ENCODE measurements around the genes ELAPOR2, STEAP1 and FAM237B.

GRCh38 chr7:82263951-82264204 is 179.7 kb downstream of the CACNA2D1 start:
- RAMPAGE, long total RNA: no peak
- RRBS, 2 experiments: no CpG with 5 or more reads among the region's 2 CpGs
CAGE:
- cytosol, long polyA minus RNA: no peak
- cytosol, long polyA plus RNA: no peak
- long polyA plus RNA: no peak
- nucleolus, long total RNA: no peak
- nucleus, long polyA plus RNA: no peak
- nucleus, long total RNA: no peak

- RAMPAGE, long total RNA: no peak
- RRBS, 2 experiments: no CpG with 5 or more reads among the region's 10 CpGs
CAGE:
- cytosol, long polyA minus RNA: no peak
- cytosol, long polyA plus RNA: no peak
- long polyA plus RNA: no peak
- nucleolus, long total RNA: no peak
- nucleus, long polyA plus RNA: no peak
- nucleus, long total RNA: no peak
Observed at GRCh38 chr7:83629363-83630084, 19.4 kb downstream of the SEMA3E start.

DNA sequence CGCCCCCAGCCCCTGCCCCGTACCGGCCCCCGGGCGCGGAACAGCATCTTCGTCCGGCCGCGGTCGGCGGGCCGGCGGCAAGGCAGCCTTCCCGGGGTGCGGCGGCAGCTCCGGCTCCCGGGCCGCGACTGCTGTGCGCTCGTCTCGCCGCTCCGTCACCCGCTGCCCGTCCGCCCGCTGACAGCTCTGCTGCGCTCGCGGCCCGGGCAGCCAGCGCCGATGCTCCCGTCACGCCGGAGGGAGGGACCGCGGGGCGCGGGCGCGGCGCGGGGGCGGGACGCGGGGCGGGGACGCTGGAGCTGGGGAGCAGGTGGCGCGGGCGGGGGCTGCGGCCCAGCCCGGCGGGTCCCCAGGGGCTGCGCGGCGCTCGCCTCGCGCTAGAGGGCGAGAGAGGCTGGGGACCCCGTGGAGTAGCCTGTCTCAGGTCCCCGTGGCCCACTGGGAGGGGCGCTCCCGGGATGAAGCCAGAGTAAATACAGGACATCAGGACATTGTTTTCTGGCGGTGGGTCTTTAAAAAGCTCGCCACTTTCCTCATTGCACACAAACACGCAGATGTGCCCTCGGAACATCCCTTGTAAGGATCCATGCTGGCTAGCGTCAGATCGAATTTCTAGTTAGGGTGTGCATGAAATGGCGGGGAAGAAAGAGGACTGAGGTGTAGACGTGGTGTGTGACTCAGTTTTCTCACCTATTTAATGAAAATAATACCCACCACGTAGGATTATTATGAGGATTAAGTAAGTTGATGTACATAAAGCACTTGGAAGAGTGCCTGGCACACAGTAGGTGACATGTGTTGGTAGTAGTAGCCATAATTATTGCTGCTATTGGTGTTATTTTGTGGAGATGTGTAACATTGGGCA is at the start of gene ELAPOR2:
Gene ELAPOR2 (minus strand): TSS at position 188 of the 865 bp plus-strand sequence.
- RAMPAGE, long total RNA: no peak
- RRBS, 2 experiments: 1 to 2% methylated on average over 13 to 30 of the region's 78 CpGs
CAGE:
- cytosol, long polyA minus RNA: no peak
- cytosol, long polyA plus RNA: no peak
- long polyA plus RNA: no peak
- nucleolus, long total RNA: no peak
- nucleus, long polyA plus RNA: no peak
- nucleus, long total RNA: no peak

DNA sequence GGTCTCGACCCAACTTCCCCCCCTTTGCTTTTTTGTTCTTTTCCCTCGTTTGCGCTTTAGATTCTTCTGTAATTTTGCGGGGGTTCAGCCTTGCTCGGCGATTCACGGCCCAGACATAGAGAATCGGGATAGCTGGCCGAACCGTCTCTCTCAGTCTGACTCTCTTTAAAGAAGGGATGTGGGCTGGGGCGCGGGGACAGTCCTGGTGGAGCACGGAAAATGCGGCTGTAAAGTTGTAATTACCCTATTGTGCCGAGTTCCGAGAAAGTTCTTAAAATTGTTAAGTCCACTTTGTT is 768 bp downstream of the DMTF1 start:
- RAMPAGE, long total RNA: no peak
- RRBS, 2 experiments: no CpG with 5 or more reads among the region's 16 CpGs
CAGE:
- cytosol, long polyA minus RNA: start-site peak on the plus strand centred at position 11 of the sequence, 9 bp wide, 16 reads
- cytosol, long polyA plus RNA: no peak
- long polyA plus RNA: no peak
- nucleolus, long total RNA: no peak
- nucleus, long polyA plus RNA: no peak
- nucleus, long total RNA: no peak

DNA sequence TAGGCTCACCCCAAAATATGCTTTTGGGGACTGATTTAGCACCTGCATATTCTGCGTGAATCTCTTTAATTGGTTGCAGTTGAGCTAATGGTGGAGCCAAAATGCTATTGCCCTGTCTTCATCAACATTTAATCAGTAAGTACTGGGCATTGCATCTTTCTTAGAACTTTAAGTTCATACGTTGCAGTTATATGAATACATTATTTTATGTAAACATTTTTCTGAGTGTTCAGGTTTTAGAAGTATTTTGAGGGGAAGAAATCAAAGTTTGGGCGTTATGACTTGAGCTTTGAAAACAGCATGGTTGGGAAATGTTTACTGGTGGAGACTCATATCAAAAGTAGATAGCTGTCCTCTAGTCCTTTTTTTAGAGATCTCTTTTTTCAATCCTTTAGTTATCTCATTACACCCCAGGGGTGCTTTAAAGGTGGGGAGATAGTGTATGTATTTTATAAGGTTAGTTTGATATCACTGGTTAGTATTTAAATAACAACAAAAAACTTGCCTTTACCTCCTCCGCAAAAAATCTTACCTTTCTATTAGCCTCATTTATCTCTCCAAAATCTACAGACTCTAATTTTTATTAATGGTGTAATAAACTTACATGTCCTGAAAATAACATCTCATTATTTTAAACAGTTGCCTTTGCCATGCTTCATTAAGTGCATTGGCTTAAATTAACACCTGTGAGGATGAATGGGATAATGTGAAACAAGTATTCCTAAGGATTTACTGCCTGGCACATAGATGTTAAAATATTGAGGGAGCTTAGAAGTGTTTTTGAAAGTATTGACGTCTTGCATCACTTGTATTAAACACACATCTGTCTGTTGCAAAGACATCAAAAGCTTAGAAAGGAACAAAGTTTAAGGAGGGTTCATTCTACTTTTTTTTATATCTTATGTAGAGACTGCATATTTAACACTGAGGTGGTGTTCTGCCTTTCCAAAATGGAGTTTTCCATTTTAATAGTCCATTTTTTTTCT is 2.4 kb downstream of the DMTF1 start:
- RAMPAGE, long total RNA: no peak
- RRBS, 2 experiments: no CpG with 5 or more reads among the region's 5 CpGs
CAGE:
- cytosol, long polyA minus RNA: start-site peak on the plus strand centred at position 623 of the sequence, 8 bp wide, 14 reads
- cytosol, long polyA plus RNA: no peak
- long polyA plus RNA: no peak
- nucleolus, long total RNA: no peak
- nucleus, long polyA plus RNA: no peak
- nucleus, long total RNA: no peak

DNA sequence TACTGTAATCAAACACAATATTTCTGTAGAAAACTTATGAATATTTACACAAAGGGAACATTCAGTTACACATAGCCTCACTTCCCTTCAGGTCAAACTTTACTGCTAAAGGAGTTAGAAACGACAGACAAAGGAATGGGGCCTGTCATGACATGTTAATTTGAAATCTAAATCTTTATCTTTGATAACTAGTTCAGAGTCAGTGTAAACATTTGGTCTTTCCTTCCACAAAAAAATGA is 1.0 kb upstream of the CROT start:
- RAMPAGE, long total RNA: no peak
- RRBS, 2 experiments: no CpG with 5 or more reads among the region's 1 CpG
CAGE:
- cytosol, long polyA minus RNA: no peak
- cytosol, long polyA plus RNA: no peak
- long polyA plus RNA: no peak
- nucleolus, long total RNA: no peak
- nucleus, long polyA plus RNA: no peak
- nucleus, long total RNA: no peak

DNA sequence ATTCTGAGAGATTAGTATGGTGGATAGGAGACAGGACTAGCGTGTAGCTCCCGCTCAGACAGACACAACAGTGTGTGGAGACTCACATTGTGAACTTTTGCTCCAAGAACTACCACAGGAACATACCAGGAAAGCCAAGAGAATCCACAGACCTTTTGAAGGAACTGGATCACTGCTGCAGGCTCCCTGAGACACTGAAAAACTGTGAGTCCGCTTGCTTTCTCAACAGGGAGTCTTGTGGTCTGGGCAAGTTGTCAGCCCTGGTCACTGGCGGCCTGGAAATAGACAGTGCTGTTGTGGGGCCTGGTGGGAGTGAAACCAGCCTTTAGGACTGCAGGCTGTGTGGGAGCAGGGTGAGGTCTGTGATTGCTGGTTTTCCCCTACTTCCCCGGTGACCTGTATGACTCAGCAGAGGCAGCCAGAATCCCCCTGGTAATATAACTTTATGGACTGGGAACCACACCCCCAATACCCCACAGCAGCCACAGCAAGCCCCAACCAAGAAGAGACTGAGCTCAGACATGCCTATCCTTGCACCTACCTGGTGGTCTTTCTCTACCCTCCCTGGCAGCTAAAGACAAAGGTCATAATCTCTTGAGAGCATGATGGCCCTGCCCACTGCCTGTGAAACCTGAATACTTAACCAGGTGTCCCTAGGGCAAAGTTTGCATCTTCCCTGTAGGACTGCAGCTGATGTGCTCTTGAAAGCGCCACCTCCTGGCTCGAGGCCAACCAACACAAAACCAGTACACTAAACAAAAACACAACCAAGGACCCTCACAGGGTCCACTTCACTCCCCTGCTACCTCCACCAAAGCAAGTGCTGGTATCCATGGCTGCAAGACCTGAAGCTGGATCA is 7.4 kb upstream of the ADAM22 start:
- RAMPAGE, long total RNA: start-site peak on the minus strand centred at position 274 of the sequence, 154 bp wide, 24 and 15 reads in 2 replicates
- RRBS, 2 experiments: no CpG with 5 or more reads among the region's 7 CpGs
CAGE:
- cytosol, long polyA minus RNA: no peak
- cytosol, long polyA plus RNA: start-site peak on the minus strand centred at position 271 of the sequence, 72 bp wide, 72 and 89 reads in 2 replicates
- long polyA plus RNA: start-site peak on the minus strand centred at position 295 of the sequence, 78 bp wide, 79 and 80 reads in 2 replicates
- nucleolus, long total RNA: no peak
- nucleus, long polyA plus RNA: start-site peak on the minus strand centred at position 270 of the sequence, 63 bp wide, 174 and 77 reads in 2 replicates
- nucleus, long total RNA: no peak

- RAMPAGE, long total RNA: no peak
- RRBS, 2 experiments: no CpG with 5 or more reads among the region's 6 CpGs
CAGE:
- cytosol, long polyA minus RNA: no peak
- cytosol, long polyA plus RNA: no peak
- long polyA plus RNA: no peak
- nucleolus, long total RNA: no peak
- nucleus, long polyA plus RNA: no peak
- nucleus, long total RNA: no peak
Observed at GRCh38 chr7:88361272-88361650, 54.6 kb upstream of the STEAP4 start.

DNA sequence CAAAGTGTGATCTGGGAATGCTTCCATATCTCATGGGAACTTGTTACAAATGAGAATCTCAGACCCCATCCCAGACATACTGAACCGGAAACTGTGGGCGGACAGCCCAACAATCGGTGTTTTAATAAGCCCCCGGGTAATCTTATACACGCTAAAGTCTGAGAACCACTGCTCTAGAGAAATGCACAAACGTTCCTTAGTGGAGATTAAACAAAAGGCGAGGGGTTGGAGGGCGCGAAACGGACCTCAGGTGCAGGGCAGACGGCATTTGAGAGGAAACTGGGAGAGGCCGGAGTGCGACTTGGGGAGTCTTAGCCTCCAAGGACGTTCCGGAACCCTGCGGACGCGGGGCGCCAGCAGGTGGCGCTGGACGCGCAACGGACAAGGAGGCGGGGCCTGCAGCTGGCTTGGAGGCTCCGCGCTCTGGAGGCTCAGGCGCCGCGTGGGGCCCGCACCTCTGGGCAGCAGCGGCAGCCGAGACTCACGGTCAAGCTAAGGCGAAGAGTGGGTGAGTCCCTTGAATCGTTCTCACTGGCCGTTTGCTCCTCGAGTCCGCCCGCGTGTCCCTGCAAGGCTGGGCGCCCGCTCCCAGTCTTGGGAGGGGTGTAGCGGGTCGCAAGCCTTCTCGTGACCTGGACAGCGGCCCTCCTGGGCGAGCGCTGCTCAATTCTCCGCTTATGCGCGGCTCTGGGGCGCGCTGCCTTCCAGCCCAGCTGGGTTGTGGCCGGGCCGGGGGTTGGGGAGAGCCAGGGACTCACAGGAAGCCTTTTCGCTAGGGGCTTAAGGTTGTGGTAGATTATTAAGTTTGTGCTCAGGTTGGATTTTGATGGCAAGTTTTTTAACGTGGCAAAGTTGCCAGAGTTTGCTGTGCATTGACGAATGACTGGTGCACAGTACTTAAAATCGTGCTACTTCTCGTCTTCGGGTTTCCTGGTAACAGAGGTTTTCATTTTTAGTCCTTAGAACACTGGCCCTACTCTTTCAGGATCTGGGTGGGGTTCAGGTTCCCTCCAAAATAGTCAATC is at the start of gene STEAP1:
Gene STEAP1 (plus strand): TSS at position 434 of the 1,025 bp plus-strand sequence.
- RAMPAGE, long total RNA: start-site peak on the plus strand centred at position 437 of the sequence, 48 bp wide, 39 and 83 reads in 2 replicates
- RRBS, 2 experiments: 0% methylated on average over 1 of the region's 61 CpGs; no CpG with 5 or more reads in 1 of the 2 experiments
CAGE:
- cytosol, long polyA minus RNA: no peak
- cytosol, long polyA plus RNA: start-site peak on the plus strand centred at position 434 of the sequence, 70 bp wide, 176 and 168 reads in 2 replicates
- long polyA plus RNA: start-site peak on the plus strand centred at position 437 of the sequence, 22 bp wide, 86 and 92 reads in 2 replicates
- nucleolus, long total RNA: no peak
- nucleus, long polyA plus RNA: start-site peak on the plus strand centred at position 420 of the sequence, 46 bp wide, 110 and 146 reads in 2 replicates
- nucleus, long total RNA: no peak

- RAMPAGE, long total RNA: no peak
- RRBS, 2 experiments: no CpG with 5 or more reads among the region's 3 CpGs
CAGE:
- cytosol, long polyA minus RNA: no peak
- cytosol, long polyA plus RNA: no peak
- long polyA plus RNA: no peak
- nucleolus, long total RNA: no peak
- nucleus, long polyA plus RNA: no peak
- nucleus, long total RNA: no peak
Observed at GRCh38 chr7:90229633-90230474, 15.1 kb upstream of the CFAP69 start.

DNA sequence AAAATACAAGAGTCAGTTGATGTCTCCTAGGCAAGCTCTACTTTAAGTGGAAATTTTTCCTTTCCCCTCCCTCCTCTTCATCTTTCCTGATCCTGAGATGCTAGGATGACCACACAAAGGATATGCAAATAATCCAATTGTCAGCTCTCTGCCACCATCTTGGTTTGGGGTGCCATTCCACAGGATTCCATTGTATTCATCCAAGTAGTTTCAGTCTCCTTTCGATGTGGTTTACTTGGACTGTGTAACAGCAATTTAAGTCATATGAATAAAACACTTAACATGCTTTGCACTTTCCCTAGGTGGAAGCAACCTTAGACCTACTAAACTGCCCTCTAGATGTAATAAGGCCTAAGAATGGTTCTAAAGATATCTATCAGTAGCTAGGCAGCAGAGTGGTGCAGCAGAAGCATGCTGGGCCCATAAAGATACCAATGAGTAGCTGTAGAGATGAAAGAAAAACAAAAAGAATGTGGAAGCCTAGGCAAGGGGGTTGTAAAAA is 2.5 kb upstream of the CFAP69 start:
- RAMPAGE, long total RNA: no peak
- RRBS, 2 experiments: no CpG with 5 or more reads among the region's 1 CpG
CAGE:
- cytosol, long polyA minus RNA: no peak
- cytosol, long polyA plus RNA: no peak
- long polyA plus RNA: no peak
- nucleolus, long total RNA: no peak
- nucleus, long polyA plus RNA: no peak
- nucleus, long total RNA: no peak

GRCh38 chr7:90250638-90251779 is 6.0 kb downstream of the CFAP69 start:
- RAMPAGE, long total RNA: no peak
- RRBS, 2 experiments: no CpG with 5 or more reads among the region's 4 CpGs
CAGE:
- cytosol, long polyA minus RNA: no peak
- cytosol, long polyA plus RNA: no peak
- long polyA plus RNA: no peak
- nucleolus, long total RNA: no peak
- nucleus, long polyA plus RNA: no peak
- nucleus, long total RNA: no peak

GRCh38 chr7:90321052-90321701 is at the start of gene FAM237B:
TSS of gene FAM237B (minus strand) at chr7:90321304.
- RAMPAGE, long total RNA: no peak
- RRBS, 2 experiments: 43% methylated on average over 9 of the region's 47 CpGs; no CpG with 5 or more reads in 1 of the 2 experiments
CAGE:
- cytosol, long polyA minus RNA: no peak
- cytosol, long polyA plus RNA: no peak
- long polyA plus RNA: no peak
- nucleolus, long total RNA: no peak
- nucleus, long polyA plus RNA: no peak
- nucleus, long total RNA: no peak

- RAMPAGE, long total RNA: no peak
- RRBS, 2 experiments: no CpG with 5 or more reads among the region's 8 CpGs
CAGE:
- cytosol, long polyA minus RNA: no peak
- cytosol, long polyA plus RNA: no peak
- long polyA plus RNA: no peak
- nucleolus, long total RNA: no peak
- nucleus, long polyA plus RNA: no peak
- nucleus, long total RNA: no peak
Observed at GRCh38 chr7:90766684-90767024, 170.5 kb downstream of the CDK14 start.

DNA sequence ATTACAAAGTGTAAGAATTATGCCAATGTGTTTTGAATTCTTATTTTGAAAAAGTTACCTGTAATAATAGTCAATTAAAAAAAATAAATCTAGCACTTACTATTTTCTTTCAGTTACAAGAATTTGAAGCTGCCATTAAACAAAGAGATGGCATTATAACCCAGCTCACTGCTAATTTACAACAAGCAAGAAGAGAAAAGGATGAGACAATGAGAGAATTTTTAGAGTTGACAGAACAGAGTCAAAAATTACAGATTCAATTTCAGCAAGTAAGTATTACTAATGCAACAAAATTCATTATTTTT is 53.8 kb downstream of the AKAP9 start:
- RAMPAGE, long total RNA: no peak
CAGE:
- cytosol, long polyA minus RNA: start-site peak on the plus strand centred at position 213 of the sequence, 8 bp wide, 39 reads
- cytosol, long polyA plus RNA: no peak
- long polyA plus RNA: no peak
- nucleolus, long total RNA: no peak
- nucleus, long polyA plus RNA: no peak
- nucleus, long total RNA: no peak

DNA sequence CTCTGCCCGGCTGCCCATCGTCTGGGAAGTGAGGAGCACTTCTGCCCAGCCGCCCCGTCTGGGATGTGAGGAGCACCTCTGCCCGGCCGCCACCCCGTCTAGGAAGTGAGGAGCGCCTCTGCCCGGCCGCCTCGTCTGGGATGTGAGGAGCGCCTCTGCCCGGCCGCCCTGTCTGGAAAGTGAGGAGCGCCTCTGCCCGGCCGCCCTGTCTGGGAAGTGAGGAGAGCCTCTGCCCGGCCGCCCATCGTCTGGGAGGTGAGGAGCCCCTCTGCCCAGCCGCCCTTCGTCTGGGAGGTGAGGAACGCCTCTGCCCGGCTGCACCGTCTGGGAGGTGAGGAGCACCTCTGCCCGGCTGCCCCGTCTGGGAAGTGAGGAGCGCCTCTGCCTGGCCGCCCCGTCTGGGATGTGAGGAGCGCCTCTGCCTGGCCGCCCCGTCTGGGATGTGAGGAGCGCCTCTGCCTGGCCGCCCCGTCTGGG is 86.6 kb downstream of the AKAP9 start:
- RAMPAGE, long total RNA: no peak
- RRBS, 2 experiments: no CpG with 5 or more reads among the region's 36 CpGs
CAGE:
- cytosol, long polyA minus RNA: no peak
- cytosol, long polyA plus RNA: no peak
- long polyA plus RNA: no peak
- nucleolus, long total RNA: no peak
- nucleus, long polyA plus RNA: no peak
- nucleus, long total RNA: no peak

DNA sequence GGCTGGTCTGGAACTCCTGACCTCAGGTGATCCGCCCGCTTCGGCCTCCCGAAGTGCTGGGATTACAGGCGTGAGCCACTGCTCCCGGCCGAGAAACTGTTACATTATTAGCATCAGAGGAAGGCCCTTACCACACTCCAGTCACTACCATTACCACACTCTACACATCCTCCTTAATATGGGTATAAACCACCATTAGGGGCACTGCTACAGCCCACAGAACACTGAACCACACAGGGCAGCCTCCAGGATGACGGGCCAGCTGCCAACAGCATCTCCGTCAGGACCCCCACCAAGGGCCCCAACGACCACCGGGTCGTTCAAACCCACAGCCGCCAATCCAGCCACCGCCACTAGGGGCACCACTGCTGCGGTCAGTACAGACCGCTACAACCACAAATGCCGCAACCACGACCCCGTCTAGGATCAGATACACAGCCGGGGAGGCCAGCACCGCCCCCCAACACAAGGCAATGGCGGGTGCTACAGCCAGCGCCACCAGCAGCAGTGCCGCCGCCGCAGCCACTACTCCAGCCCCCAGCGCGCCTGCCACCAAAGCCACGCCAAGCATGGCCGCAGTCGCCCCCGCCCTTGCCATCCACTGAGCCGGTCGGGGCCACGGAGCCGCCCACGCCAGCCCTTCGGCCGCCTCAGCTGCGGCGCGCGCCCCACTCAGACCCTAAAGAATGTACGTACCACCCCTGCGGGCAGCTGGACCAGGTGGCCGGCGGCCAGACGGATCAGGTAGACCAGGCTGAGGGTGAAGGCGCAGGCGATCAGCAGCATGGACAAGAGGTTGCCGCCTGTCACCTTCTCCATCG is 590 bp downstream of the CYP51A1 start:
- RAMPAGE, long total RNA: no peak
- RRBS, 2 experiments: 0% methylated on average over 1 of the region's 52 CpGs; no CpG with 5 or more reads in 1 of the 2 experiments
CAGE:
- cytosol, long polyA minus RNA: no peak
- cytosol, long polyA plus RNA: no peak
- long polyA plus RNA: no peak
- nucleolus, long total RNA: start-site peak on the minus strand centred at position 702 of the sequence, 7 bp wide, 164 reads
- nucleus, long polyA plus RNA: no peak
- nucleus, long total RNA: no peak

DNA sequence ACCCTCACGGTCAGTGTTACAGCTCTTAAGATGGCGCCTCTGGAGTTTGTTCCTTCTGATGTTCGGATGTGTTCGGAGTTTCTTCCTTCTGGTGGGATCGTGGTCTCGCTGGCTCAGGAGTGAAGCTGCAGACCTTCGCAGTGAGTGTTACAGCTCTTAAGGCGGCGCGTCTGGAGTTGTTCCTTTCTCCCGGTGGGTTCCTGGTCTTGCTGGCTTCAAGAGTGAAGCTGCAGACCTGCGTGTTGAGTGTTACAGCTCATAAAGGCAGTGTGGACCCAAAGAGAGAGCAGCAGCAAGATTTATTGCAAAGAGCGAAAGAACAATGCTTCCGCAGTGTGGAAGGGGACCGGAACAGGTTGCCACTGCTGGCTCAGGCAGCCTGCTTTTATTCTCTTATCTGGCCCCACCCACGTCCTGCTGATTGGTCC is 8.3 kb upstream of the CYP51A1 start:
- RAMPAGE, long total RNA: no peak
- RRBS, 2 experiments: no CpG with 5 or more reads among the region's 16 CpGs
CAGE:
- cytosol, long polyA minus RNA: no peak
- cytosol, long polyA plus RNA: no peak
- long polyA plus RNA: no peak
- nucleolus, long total RNA: no peak
- nucleus, long polyA plus RNA: no peak
- nucleus, long total RNA: no peak

- RAMPAGE, long total RNA: no peak
- RRBS, 2 experiments: 89% methylated on average over 1 of the region's 7 CpGs; no CpG with 5 or more reads in 1 of the 2 experiments
CAGE:
- cytosol, long polyA minus RNA: no peak
- cytosol, long polyA plus RNA: no peak
- long polyA plus RNA: no peak
- nucleolus, long total RNA: no peak
- nucleus, long polyA plus RNA: no peak
- nucleus, long total RNA: no peak
Observed at GRCh38 chr7:92264957-92266147, 19.6 kb downstream of the ANKIB1 start.

- RAMPAGE, long total RNA: no peak
- RRBS, 2 experiments: no CpG with 5 or more reads among the region's 20 CpGs
CAGE:
- cytosol, long polyA minus RNA: no peak
- cytosol, long polyA plus RNA: no peak
- long polyA plus RNA: no peak
- nucleolus, long total RNA: no peak
- nucleus, long polyA plus RNA: no peak
- nucleus, long total RNA: no peak
Observed at GRCh38 chr7:92424280-92424845, 22.9 kb upstream of the GATAD1 start.